Keratinocyte (primary cell): ENCODE results near the genes ID2 and KIDINS220.

CAGE:
- cytosol, long polyA minus RNA, result no peak
- cytosol, long polyA plus RNA, result no peak
- long polyA plus RNA, result no peak
- nucleus, long polyA minus RNA, result no peak
- nucleus, long polyA plus RNA, result no peak
Observed at GRCh38 chr2:7022428-7023025, 105.3 kb downstream of the RNF144A start.

GRCh38 chr2:7057915-7058578, 140.8 kb downstream of the RNF144A start:
CAGE:
- cytosol, long polyA minus RNA, result no peak
- cytosol, long polyA plus RNA, result no peak
- long polyA plus RNA, result no peak
- nucleus, long polyA minus RNA, result no peak
- nucleus, long polyA plus RNA, result no peak

CAGE:
- cytosol, long polyA minus RNA, result no peak
- cytosol, long polyA plus RNA, result no peak
- long polyA plus RNA, result no peak
- nucleus, long polyA minus RNA, result no peak
- nucleus, long polyA plus RNA, result no peak
Observed at GRCh38 chr2:7725174-7725970, 808.2 kb downstream of the RNF144A start.

GRCh38 chr2:8134507-8134945, 547.3 kb upstream of the ID2 start:
CAGE:
- cytosol, long polyA minus RNA, result no peak
- cytosol, long polyA plus RNA, result no peak
- long polyA plus RNA, result no peak
- nucleus, long polyA minus RNA, result no peak
- nucleus, long polyA plus RNA, result no peak

GRCh38 chr2:8409616-8410102, 272.2 kb upstream of the ID2 start:
CAGE:
- cytosol, long polyA minus RNA, result no peak
- cytosol, long polyA plus RNA, result no peak
- long polyA plus RNA, result no peak
- nucleus, long polyA minus RNA, result no peak
- nucleus, long polyA plus RNA, result no peak

DNA sequence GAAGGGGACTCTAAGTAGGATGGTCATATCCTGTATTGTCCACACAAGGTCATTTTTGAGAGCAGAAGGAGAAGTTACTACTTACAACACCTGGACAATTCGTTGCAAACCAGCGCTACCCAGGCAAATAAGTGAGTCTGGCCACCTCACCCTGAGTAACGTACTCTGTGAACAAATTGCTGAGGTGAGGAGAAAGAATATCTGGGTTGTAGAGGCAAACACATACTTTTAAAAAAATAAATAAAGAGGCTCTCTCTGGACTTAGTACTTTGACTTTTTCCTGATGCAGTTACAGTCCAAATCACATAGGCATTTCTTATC, 268.3 kb upstream of the ID2 start:
CAGE:
- cytosol, long polyA minus RNA, result no peak
- cytosol, long polyA plus RNA, result no peak
- long polyA plus RNA, result no peak
- nucleus, long polyA minus RNA, result no peak
- nucleus, long polyA plus RNA, result no peak

GRCh38 chr2:8455239-8456478, 226.2 kb upstream of the ID2 start:
CAGE:
- cytosol, long polyA minus RNA, result no peak
- cytosol, long polyA plus RNA, result no peak
- long polyA plus RNA, result no peak
- nucleus, long polyA minus RNA, result no peak
- nucleus, long polyA plus RNA, result no peak

CAGE:
- cytosol, long polyA minus RNA, result no peak
- cytosol, long polyA plus RNA, result no peak
- long polyA plus RNA, result no peak
- nucleus, long polyA minus RNA, result no peak
- nucleus, long polyA plus RNA, result no peak
Observed at GRCh38 chr2:8459021-8459594, 222.7 kb upstream of the ID2 start.

DNA sequence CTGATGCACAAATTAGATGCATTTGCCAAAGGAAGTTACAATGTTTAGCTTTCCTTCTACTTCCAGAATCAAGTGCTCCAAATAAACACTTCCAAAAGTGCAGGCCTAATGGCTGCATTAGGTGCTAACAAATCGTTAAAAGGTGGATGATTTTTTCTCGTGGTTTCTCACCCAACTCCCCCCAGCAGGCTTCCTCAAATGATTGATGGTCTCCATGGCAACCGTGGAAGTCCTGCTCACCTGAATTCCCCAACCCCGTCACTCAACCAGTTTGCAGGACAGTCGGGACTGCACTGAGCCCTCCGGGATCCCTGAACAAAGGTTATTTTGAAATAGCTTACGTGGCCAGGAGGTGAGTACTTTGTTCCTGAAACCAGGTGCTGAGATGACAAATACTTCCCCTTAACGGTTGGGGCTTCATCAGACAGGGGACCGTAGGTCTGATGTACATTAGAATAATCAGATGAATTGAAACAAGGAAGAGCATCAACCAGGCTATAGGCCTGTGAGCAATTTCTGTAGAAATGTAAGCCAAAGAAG, 206.6 kb upstream of the ID2 start:
CAGE:
- cytosol, long polyA minus RNA, result no peak
- cytosol, long polyA plus RNA, result no peak
- long polyA plus RNA, result no peak
- nucleus, long polyA minus RNA, result no peak
- nucleus, long polyA plus RNA, result no peak

DNA sequence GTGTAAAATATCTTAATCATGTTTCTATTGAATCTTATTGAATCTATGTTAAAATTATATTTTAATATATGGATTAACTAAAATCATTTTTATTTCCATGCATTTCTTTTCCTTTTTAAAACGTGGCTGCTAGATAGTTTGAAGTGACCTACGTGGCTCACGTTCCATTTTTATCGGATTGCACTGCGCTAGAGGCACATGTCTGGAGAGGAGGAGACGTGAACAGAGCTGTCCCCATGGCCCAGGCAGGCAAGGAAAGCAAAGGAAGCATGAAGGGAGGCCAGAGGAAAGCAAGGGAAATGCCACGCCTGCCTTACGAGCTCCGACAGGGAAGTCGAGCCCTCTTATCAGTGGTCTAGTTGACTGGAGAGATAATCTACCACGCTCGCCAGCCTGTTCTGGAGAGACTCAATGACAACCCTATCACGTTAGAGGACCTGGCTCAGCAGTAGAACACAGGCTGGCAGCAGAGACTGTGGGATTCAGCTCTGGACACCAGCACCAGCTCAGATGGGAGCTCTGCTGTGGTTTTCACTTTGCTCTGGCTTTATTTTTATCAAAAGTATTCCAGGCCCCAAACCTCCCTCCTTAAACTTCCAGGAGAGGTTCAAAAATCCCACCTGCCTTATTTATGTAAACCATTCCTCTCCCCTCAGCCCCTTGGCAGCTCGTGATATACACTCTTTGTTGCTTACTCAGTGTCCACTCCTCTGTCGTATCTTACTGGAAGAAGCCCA, 202.5 kb upstream of the ID2 start:
CAGE:
- cytosol, long polyA minus RNA, result no peak
- cytosol, long polyA plus RNA, result no peak
- long polyA plus RNA, result no peak
- nucleus, long polyA minus RNA, result no peak
- nucleus, long polyA plus RNA, result no peak

DNA sequence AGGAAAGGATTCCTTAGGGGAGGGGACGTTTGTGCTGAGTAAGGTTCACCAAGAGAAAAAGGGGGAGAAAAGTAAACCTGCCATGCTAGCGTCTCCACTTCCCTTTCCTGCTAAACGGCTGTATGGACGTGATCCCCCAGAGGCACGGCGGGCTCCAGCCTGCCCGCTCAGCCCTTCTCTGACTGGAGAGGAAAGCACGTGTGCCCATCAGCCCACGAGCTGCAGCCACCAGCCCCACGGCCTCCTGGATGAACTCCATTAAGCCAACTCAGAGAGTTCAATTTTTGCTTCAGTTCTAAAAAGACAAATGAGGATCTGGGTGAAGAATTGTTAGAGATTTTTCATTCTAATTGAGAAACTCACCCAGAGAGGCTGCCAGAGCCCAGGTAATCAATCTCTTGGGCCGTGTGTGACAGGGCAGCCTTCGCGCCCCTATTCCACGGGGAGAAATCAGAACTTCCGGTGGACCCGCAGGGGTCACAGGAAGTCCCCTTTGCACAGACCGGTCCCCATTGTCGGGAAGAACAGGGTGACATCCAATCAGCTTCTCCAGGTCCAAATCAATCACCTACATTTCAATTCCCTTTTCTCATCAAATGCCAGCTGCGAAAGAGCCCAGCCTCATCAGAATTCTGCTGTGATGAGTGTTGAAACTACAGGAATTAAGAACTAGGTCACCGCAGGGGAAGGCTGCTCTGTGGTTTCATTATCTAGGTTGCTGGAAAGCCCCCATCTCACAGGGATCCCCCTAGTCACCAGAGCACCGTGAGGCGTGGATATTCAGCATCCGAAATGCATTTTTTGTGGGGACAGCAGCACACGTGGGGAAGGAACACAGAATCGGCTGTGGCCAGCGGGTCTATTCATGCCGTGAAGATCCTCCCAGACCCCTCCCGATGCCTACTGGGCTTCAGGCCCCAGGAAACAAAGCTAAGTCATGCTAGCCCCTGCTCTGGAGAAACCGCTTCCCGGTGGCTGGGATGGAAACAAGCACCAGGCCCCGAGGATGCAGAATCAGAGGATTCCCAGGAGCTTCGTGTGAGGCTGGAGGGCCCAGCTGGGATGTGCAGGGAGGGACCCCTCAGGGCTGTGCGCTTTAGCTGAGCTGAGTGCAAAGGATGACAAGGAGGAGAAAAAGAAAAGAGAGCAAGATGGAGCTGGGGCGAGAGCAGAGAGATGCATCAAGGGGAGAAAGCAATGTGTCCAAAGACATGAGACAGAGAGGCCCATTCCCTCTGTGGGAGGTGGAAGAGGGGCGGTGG, 193.8 kb upstream of the ID2 start:
CAGE:
- cytosol, long polyA minus RNA, result no peak
- cytosol, long polyA plus RNA, result no peak
- long polyA plus RNA, result no peak
- nucleus, long polyA minus RNA, result no peak
- nucleus, long polyA plus RNA, result no peak

DNA sequence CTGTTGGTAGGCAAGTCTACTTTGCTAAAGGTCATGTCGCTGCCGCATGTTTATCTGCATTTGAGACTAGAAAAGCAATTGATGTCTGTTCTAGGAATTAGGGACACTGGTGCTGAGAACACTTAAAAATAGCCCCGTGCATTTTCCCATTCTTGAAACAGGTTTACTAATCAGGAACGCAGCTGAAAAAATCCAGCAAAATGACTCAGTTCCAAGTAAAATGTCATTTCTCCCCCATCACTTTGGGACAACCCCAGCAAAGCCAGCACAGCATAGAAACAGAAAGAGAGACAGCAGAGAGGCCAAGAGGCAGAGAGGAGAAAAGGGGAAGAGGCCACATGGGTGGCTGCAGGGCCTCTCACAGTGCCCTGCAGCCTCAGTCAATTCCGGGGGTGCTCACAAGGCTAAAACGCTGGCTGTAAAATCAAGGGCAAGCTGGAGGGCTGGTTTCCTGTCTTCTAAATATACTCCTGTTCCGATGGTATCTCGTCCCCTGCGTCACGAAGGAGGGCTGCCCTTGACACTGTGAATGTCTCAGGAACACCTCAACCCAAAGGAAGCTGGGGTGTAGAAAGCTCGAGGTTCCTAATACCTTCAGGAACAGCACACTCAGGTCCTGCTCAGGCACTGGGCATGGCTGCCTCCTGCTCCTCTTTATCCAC, 166.6 kb upstream of the ID2 start:
CAGE:
- cytosol, long polyA minus RNA, result no peak
- cytosol, long polyA plus RNA, result no peak
- long polyA plus RNA, result no peak
- nucleus, long polyA minus RNA, result no peak
- nucleus, long polyA plus RNA, result no peak

DNA sequence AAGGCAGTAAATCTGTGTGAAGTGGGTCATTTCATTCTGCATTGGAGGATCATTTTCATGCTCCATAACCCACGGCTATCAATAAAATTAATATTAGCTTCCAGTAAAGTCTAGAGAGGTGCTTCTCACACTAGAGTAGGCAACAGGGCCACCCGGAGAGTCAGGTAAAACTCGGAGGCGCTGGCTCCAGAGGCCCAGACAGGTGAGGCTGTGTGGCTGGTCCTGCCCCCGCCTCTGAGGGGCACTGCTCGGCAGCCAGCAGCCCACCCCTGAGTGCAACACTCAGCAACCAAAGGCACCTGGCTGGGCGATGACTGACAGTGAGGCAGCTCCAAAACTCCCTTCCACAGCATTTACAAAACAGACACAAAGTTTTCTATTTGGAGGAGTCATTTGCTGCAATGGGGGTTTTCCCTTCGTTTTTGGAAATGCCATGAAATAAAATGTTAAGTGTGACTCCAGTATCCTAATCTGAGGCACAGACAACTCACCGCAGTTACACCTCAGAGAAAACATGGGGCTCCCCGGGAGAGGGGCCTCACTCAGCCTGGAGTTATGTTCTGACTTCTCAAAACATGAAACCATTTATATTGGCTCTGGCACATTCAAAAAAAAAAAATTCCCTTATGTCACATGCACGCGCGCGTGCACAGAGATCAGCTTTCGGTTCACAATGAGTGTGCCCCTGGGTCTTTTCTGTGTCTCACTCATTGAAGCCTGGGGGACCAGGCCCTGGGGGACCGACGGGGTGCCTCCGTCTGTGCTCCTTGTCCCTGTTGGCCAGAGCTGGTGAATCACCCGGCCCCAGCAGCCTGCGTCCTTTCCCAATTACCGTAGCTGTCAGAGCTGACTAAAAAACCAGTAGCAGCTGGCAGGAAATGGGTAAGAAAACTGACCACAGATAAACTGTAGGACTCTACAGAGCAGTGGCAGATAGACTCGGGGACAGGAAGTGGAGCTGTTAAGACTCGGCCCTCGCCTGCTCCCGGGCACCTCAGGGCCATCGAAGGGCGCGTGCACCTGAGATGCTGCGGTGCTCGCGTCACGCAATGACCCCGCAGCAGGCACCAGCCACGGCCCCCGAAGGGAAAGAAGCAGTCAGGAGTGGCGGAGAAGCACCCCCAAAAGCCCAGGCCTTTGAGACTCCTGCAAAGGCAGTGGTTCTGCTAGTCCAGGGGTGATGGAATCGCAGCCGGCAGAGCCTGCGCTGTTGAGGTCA, 138.5 kb upstream of the ID2 start:
CAGE:
- cytosol, long polyA minus RNA, result no peak
- cytosol, long polyA plus RNA, result no peak
- long polyA plus RNA, result no peak
- nucleus, long polyA minus RNA, result no peak
- nucleus, long polyA plus RNA, result no peak

DNA sequence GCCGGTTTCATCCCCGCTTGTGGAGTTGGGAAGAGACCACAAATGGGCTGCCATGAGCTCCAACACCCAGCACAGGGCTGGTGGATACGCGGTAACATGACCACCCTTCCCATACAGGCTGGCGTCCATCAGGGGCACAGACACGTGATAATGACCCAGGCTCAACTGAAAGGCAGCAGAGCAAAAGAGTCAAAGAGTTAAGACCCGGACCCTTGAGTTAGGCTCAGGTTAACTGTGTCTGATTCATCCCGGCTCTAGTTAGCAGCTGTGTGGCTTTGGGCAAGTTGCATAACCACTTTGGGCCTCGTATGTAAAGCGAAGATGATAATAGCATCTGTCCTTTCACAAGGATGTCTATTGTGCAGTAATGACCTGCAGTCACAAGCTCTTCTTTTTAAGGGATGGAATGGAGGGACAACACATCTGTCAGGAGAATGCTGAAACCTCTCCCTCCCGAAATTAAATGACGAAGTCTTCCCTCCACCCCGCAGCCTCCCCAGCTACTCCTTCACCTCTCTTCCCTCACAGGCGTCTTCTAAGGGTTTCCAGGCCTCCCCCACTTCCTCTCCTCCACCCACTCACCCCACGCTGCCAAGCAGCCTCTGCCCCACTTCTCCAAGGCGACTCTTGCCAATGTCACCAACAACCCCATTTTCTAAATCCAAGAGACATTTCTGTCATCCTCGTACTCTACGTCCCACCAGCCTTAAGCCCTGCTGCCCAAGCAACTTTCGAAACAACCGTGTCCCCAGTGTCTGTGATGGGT, 135.2 kb upstream of the ID2 start:
CAGE:
- cytosol, long polyA minus RNA, result no peak
- cytosol, long polyA plus RNA, result no peak
- long polyA plus RNA, result no peak
- nucleus, long polyA minus RNA, result no peak
- nucleus, long polyA plus RNA, result no peak

DNA sequence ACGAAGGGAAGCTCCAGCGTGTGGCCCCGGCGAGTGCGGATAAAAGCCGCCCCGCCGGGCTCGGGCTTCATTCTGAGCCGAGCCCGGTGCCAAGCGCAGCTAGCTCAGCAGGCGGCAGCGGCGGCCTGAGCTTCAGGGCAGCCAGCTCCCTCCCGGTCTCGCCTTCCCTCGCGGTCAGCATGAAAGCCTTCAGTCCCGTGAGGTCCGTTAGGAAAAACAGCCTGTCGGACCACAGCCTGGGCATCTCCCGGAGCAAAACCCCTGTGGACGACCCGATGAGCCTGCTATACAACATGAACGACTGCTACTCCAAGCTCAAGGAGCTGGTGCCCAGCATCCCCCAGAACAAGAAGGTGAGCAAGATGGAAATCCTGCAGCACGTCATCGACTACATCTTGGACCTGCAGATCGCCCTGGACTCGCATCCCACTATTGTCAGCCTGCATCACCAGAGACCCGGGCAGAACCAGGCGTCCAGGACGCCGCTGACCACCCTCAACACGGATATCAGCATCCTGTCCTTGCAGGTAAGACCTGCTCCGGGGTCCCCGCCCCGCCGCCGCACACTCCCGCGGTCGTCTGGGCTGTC, at the start of gene ID2:
ID2 (plus strand) TSS at position 70 of the 589 bp plus-strand sequence.
CAGE:
- cytosol, long polyA minus RNA, result no peak
- cytosol, long polyA plus RNA, result no peak
- long polyA plus RNA, result no peak
- nucleus, long polyA minus RNA, result no peak
- nucleus, long polyA plus RNA, result no peak

DNA sequence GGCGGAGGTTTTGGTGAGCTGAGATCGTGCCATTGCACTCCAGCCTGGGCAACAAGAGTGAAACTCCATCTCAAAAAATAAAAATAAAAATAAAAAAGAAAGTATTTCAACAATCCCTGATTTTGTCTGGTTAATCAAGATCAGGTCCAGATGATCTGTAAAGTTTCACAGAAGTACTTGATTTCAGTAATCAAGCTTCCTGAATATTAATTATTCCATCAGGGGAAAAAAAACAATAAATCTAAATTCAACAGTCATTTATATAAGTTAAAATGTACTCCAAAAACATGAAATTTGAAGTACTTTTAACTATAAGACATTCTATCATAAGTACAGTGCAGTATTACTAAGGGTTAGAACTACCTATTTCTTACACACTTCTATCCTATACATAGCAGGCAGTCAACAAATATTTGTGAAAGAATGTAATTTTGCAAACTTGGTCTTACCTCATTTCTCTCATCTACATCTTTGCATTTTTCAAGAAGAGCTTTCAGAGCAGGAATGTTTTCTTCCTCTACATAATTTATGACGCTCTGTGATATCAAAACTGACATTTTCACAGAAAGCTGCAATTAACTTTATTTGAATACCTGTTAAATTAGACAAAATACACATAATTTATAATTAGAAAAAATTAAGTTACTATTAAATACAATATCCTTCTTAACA, 10.7 kb downstream of the KIDINS220 start:
CAGE:
- cytosol, long polyA minus RNA, result no peak
- cytosol, long polyA plus RNA, result no peak
- long polyA plus RNA, result no peak
- nucleus, long polyA minus RNA, result no peak
- nucleus, long polyA plus RNA, result no peak

DNA sequence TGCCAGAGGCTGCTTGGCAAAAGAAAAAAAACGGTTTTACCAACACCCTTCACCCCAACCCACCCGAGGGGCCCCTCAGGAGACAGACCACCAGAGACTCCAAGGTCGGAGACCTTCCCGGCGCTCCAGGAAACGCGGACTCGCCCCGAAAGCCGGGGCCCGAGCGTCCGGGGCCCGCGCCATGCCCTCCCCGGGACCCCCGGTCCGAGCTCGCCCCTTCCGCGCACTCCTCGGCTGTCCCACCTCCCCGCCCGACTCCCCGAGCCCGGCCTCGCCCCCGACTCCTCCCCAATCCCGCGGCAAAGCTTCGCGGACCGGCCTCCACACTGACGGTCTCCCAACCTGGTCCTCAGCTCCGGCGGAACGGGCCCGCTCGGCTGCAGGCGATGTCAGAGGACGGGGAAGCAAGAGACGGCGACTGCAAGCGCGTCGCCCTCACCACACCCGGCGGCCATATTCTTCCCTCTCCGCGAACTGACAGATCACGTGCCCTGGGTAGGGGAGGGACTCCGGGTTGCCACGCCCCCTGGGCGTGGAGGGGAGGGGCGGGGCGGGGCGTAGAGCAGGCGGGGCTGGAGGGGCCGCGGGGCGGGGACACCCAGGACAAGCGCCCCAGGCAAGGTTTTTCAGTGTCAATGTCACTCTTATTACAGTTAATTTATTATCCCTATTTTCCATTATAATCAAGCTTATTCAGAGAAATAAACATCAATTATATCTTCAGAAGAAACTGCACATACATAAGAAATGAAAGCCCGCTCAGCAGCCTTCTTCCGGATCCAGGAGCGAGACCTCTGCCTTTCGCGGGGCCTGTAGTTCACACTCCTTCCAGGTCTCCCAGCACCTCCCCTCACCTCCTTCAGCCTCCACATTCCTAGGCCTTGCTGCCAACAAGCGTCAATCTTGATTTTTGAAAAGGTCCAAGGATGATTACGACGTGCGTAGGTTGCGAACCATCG, at the start of gene KIDINS220:
KIDINS220 (minus strand) TSS at position 476 of the 959 bp plus-strand sequence.
CAGE:
- cytosol, long polyA minus RNA, result no peak
- cytosol, long polyA plus RNA, result no peak
- long polyA plus RNA, result start-site peak on the minus strand centred at position 466 of the sequence, 14 bp wide, 173 and 250 reads in 2 replicates
- nucleus, long polyA minus RNA, result start-site peak on the minus strand centred at position 459 of the sequence, 9 bp wide, 68 reads
- nucleus, long polyA plus RNA, result start-site peak on the minus strand centred at position 463 of the sequence, 19 bp wide, 81 and 225 reads in 2 replicates

DNA sequence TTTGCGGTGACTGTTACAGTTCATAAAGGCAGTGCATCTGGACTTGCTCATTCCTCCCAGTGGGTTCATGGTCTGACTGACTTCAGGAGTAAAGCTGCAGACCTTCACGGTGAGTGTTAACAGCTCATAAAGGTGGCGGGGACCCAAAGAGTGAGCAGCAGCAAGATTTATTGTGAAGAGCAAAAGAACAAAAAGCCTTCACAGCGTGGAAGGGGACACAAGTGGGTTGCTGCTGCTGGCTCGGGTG, 65.2 kb upstream of the KIDINS220 start:
CAGE:
- cytosol, long polyA minus RNA, result no peak
- cytosol, long polyA plus RNA, result no peak
- long polyA plus RNA, result no peak
- nucleus, long polyA minus RNA, result no peak
- nucleus, long polyA plus RNA, result no peak

GRCh38 chr2:9260383-9260852, 53.8 kb downstream of the ASAP2 start:
CAGE:
- cytosol, long polyA minus RNA, result no peak
- cytosol, long polyA plus RNA, result no peak
- long polyA plus RNA, result no peak
- nucleus, long polyA minus RNA, result no peak
- nucleus, long polyA plus RNA, result no peak

DNA sequence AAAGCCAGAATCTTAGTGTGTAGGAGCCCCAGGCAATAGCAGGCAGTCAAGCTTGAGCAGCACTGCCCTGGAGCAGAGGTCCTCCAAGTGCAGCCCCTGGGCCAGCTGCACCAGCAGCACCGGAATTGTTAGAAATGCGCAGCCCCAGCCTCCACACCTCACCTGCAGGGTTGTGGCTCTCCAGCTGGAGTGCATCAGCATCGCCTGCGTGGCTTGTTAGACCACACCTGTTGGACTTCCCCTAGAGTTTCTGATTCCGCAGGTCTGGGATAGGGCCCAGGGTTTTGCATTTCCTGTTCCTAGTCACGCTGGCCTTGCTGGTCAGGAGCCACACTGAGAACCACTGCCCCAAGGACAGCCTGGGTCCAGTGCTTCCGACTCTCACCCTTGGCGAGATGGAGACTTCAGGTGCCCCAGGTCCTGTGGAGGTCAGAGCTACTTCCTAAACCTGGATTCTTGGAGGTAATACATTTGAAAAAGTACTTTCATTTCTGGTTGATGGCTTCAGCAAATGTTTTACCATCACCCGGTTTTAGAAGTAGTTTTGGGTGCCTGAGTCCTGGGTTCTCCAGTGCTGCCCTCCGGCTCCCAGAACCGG, 100.4 kb downstream of the ASAP2 start:
CAGE:
- cytosol, long polyA minus RNA, result no peak
- cytosol, long polyA plus RNA, result no peak
- long polyA plus RNA, result no peak
- nucleus, long polyA minus RNA, result start-site peak on the plus strand centred at position 312 of the sequence, 46 bp wide, 49 reads
- nucleus, long polyA plus RNA, result start-site peak on the plus strand centred at position 295 of the sequence, 103 bp wide, 33 and 80 reads in 2 replicates